ENCODE measurements around a stretch of chr11.

DNA sequence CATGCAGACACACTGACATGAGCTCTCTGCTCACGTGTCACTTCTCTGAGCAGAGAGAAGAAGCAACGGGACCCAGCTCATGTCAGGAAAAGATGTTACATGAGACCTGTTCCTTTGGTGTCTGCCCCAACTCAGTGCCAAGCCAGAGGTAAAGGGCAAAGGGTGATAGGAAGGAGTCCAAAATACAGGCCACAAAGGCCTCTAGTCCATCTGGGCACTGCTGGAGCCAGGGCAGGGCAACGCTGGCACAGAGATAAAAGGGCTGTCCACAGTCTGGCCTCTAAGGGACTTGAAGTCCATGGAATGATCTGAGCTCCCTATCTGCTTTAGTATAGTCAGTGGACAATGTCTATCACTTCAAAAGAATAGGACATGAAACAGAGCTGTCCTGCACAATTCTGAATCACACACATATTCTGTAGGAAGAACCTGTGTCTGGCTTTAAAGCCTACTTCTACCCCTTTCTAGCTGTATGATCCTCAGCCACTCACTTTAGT is 79.2 kb downstream of the SLC1A2 start:
- RRBS = no CpG with 5 or more reads among the region's 3 CpGs

- RRBS = no CpG with 5 or more reads among the region's 3 CpGs
Measured at GRCh38 chr11:35359304-35359937, 59.9 kb downstream of the SLC1A2 start.

DNA sequence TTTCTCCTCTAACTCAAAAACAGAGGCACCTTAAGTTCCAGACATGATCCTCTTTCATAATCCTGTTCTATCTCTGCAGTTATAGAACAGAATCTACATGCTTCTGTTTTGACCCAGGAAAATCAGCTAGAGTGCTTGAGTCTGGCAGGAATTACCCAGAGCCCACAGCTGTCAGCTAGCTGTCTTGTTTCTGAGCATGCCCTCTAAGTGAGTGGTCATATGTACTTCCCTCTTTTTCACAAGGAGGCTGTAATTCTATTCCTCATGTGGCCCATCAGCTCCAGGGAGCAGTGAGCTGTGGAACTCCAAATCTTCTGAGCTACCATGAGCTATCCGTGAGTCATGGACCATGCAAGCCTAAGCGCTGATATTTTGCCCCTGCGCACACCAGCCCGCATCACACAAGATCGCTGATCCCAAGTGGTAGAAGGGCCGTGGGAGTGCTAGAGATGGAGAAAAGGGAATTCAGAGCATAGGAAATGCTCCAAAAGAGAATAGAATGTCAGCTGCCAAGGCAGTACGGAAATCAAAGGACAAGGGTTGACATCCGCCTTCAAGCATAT is 5.4 kb downstream of the FJX1 start:
- RRBS = no CpG with 5 or more reads among the region's 8 CpGs

- RRBS = no CpG with 5 or more reads among the region's 7 CpGs
Measured at GRCh38 chr11:35702576-35702874, 40.0 kb downstream of the TRIM44 start.

DNA sequence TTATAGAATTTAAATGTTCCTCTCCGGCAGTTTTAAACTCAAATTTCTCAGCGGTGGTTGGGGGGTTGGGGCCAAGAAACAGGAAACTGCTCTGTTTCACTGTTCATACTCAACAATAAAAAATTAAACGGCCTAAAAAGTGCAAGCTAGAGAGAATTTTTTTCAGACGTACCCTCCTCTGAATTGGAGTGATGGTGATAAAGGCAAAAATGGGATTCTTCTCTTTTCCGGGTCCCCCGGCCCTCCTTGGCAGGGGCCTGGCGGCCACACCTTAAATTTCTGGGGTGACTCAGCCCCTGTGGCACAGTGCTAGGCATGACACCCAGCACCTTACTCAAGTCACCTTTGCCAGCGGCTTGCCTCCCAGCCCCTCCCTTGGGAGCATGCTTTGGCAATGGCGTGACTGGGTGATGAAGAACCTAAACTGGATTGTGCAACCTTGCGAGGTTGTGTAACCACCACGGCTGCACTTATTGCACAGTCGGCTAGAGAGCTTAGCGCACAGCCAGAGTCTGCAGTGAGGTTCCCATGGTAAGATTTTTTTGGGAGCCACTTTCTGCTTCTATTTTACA is 16.2 kb upstream of the LDLRAD3 start:
- RRBS = no CpG with 5 or more reads among the region's 13 CpGs

- RRBS = no CpG with 5 or more reads among the region's 8 CpGs
Measured at GRCh38 chr11:36002170-36002736, 58.4 kb downstream of the LDLRAD3 start.

DNA sequence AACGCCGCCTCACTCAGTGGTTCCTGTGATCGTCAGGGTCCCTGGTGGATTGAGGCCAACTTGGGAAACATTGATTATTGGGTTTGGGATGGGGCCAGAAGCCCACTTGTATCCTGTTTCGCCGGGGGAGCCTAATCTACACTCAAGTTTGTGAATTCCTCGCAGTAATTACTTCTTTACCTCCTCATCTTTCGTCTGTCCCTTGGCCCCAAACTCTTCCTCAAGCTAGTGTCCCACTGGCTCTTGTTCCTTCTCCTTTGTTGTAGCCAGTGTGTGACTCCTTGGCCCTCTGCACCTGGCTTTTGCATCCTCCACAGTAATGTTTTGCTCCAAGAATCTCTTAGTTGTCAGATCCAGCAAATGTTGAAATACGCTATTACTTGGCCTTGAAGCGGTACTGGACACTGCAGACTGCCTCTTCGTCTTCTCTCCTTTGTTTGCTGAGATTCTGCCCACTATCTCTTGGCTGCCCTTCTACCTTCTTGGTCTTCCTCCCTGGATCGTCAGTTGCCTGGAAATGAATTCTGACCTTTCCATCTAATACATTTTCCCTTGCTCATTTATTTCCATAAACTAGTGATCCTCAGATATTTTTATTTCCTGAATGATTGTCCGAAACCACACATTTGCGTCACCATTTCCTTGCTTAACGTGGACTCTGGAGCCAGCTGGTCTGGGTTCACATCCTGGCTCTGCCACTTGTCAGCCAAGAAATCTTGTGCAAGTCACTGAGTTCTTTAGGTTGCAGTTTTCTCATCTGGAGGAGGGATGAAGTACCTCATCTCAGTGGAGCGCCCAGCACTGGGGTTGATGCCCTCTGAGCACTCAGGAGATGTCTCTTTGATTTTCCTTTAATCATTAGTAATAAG is 113.6 kb downstream of the LDLRAD3 start:
- RRBS = no CpG with 5 or more reads among the region's 15 CpGs

DNA sequence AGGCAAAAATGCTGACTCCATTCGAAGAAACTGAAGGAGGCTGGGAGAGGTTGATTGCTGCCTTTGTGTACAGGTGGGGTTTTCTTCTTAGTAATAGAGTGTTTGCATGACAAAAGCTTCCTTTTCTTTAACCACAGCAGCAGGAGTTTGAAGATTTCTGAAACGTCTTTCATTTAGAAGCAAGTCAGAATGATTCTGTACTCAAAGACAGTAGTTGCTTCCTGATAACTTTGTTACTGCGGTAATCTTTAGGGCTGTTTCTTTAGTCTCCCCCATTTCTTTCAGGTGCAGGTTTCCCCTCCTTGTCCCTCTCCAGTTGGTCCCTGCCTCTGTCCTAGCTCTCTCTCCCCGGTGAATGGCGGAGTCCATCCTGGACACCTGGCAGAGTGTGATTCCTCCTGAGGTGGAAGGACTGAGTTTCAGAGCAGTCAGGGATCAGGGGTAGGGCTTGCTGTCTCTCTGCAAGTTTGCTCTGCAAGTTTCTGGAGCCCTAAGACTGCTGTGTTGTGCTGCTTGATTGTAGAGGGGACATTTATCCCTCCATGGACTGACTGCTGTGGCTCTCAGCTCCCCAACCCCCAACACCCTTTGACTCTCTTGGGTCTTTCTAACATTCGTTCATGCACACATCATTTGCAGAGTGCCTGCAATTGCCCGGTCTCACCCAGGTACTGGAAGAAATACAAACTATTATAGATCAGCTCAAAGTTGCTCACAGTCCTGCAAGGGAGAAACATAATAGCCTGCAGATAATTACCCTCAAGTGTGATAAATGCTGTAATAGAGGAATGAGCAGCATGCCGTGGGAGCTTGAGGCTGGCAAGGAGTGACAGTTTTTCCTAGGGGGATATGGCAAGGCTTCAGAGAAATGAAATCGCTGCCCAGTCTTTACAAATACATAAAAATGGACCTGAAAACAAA is 166.4 kb downstream of the LDLRAD3 start:
- RRBS = no CpG with 5 or more reads among the region's 9 CpGs

DNA sequence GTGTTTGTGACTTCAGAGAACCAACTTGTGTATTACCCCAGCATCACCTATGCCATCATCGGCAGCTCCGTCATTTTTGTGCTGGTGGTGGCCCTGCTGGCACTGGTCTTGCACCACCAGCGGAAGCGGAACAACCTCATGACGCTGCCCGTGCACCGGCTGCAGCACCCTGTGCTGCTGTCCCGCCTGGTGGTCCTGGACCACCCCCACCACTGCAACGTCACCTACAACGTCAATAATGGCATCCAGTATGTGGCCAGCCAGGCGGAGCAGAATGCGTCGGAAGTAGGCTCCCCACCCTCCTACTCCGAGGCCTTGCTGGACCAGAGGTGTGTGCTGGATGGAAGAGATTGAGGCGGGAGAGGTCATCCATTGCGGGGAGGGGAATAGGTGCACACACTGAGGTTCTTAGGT is 62.1 kb downstream of the COMMD9 start:
- RRBS = 96% methylated on average over 4 of the region's 16 CpGs

- RRBS = no CpG with 5 or more reads among the region's 4 CpGs
Measured at GRCh38 chr11:36372544-36372843, 76.4 kb downstream of the PRR5L start.

DNA sequence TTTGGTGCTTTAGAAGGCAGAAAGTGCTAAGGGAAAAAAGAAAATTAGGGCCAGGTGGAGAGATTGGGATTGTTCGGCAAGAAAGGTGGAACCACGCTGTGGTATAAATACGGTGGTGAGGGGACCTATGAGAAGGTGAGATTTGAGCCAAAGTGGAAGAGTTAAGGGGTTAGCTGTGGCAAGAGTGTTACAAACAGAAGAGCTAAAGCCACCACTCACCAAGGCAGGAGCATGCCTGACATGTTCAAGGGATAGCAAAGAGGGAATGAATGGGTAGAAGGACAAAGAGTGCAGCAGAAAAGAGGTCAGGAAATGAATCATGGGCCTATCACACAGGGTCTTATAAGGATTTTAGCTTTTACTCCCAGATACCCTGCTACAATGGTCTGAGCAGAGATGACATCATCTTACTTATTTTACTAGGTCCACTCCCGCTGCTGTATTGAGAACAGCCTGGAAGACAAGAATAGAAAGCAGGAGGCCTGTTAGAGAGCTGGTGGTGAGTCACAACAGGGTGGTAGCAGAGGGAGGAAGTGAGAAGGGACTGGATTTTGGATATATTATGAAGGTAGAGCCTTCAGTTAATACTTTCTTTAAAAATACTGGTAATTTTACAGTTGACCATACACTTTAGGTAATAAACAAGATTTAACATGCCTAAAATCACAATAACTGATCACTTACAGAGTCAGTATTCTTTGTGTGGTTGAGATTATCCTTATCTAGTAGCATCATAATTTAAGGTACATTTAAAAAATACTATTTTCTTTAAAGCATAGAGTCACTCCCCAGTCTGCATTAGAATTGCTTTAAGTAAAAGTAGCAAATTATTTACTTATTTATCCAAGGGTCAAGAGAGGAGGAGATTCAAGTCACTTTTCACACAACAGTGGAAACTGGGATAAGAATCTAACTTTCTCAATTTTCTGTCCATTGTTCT is 9.6 kb downstream of the TRAF6 start:
- RRBS = no CpG with 5 or more reads among the region's 4 CpGs

- RRBS = no CpG with 5 or more reads among the region's 3 CpGs
Measured at GRCh38 chr11:40232681-40233112, 1226.8 kb downstream of the LRRC4C start.

DNA sequence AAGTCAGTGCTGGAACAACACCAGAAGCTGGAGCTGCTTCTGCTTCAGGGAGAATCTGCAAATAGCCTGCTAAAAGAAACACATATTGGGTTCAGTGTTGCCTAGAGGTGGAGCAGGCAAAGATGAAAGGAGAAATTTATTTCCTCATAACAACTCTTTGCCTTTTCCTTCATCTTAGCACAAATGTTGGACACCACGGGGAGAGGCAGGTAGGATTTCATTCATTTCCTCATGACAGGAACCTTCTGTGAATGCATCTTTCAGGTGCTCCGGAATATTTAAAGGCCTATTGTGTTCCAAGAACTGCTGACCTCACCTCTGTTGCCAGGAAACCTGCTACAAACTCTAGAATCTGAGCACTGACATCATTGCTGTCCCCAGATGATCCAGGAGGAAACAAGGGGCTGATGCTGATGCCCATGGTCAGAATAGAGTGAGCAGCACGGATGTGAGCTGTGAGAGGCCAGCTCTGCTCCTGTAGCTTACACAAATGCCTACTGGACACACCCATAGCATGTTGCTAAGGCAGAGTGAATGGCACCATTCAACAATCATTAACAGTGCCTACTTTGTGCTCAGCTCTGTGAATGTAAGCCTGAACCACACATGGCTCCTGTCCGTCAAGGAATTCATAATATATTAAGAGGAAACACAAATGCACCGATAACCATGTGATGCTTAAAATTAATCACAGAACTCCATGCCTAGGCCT is 276.8 kb upstream of the API5 start:
- RRBS = no CpG with 5 or more reads among the region's 5 CpGs

DNA sequence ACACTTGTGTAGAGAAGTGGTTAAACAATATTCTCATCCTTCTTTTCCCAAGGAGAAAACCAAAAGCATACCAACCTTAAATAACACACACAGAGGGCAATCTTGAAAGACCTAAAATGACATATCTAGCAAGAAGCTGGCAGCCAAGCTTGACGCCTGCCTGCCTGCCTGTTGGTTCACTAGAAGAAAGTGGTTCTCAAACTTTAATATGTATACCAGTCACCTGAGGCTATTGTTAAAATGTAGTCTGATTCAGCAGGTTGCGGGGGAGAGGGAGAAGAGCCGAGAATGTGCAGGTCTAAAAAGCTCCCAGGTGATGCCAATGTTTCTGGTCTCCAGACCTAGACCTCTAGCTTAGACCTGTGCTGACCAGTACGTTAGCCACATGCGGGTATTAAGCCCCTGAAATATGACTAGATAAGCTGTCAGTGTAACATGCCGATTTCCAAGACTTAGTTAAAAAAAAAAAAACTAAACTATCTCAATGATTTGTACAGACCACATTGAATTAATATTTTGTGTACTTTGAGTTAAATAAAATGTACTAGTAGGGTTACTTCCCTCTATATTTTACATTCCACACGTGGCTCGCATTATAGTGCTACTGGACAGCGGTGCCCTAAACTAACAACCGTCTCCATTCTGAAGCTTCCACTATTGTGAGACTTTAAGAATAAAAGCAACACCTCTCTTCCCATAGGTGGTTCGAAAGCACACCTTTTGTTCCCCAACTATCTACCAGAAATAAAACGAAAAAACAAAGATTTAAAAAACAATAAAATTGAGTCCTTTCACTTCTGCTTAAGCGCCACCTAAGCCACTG is 654 bp upstream of the TTC17 start:
- RRBS = no CpG with 5 or more reads among the region's 13 CpGs

DNA sequence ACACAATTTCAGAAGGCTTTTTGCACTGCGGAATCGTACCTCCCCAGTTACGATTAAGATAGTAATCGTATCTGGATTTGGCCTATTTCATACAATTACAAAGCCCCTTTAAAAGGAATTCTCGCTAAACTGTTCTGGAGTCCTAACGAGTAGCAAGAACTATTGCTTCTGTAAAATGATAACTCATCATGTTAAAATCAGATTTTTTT is 835 bp downstream of the HSD17B12 start:
- RRBS = no CpG with 5 or more reads among the region's 6 CpGs

DNA sequence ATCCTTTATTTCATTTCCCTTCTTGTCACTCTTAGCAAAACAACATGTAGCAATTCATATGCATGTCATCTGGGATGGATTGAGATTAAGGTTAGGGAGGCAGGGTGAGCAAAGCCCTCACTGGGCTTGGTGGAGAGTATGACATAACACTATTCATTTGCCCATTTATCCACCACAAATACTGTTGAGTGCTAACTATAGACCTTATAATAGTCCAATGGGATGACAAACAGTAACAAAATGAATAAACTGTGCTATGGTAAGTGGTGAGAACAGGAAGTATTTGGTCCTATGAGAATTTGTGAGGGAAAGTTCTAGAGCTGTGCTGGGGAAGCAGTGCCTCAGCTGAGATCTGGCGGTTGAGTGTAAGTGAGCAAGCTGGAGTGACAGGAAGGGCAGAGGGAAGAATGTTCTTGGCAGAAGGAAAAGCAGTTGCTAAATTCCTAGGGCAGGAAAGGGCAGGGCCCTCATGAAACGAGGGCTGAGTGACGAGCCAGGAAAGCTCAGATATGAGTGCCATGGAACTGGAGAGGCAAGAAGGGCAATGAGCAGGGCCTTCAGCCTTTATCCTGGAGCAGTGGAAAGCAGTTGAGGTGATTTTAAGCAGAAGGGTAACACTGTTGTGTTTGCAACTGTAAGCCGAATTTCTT is 6.7 kb downstream of the HSD17B12 start:
- RRBS = no CpG with 5 or more reads among the region's 4 CpGs

- RRBS = 53% methylated on average over 3 of the region's 10 CpGs
Measured at GRCh38 chr11:43928193-43928639, 14.2 kb upstream of the C11orf96 start.

GRCh38 chr11:43933524-43933780 is 9.0 kb upstream of the C11orf96 start:
- RRBS = no CpG with 5 or more reads among the region's 2 CpGs

DNA sequence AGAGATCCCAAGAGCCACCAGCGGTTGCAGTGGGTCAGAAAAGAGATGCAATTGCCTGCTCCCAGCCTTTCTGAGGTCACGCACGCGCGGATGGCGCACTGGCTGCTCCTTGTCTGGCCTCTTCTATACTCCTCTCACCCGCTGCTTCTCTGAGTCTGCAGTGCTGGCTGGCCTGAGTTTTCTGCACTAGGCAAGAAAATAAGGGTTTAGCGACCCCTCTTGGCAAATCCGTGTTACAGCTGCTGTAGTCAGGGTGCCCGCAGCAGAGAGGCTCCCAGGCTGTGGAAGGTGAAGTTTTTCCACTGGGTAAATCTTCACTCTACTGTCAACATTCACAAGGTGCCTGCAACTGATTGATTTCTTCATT is 10.5 kb upstream of the ACCSL start:
- RRBS = no CpG with 5 or more reads among the region's 10 CpGs

- RRBS = no CpG with 5 or more reads among the region's 4 CpGs
Measured at GRCh38 chr11:44077237-44077633, 11.2 kb downstream of the ACCS start.

All from zone of skin (tissue), 1 donor.